GM12878 (cell line): ENCODE measurements around a stretch of chr3.

DNA sequence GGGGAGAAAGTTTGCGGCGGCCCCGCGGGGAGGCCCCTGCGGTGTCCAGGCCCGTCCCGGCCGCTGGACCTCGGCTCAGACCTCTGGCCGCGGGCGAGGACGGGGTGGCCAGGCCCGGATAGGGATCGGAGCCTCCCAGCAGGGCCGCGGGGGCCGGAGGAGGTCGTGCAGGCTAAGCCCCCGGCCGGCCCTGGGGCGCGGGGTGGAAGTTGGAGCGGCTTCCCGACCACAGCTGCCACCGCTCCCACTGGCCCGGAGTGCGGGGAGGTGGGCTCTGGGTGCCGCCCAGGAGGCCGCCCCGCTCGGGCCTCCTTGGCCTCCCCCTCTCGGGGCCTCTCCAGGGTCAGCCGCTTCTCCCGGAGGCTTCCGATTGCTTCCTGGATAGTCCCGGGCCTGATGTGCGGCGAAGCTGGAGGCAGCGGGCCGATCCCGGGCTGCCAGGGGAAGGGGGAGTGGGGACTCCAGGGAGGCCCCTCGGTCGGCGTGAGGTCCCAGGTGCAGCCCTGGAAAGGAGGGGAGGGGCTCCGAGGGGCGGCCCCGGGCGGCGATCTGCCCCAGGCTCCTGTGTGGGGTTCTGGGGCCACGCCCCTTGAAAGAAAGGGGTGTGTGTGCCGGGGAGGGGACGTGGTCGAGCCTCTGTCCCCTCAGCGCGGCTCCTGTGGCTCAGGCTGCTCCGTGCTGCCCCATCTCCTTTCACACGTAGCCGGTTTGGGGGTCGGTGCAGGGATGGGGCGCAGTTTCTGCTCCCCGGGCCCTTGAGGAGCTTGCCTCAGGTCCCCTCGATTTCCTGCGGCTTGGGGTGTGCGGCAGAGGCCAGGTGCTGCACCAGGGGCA lies 994 bp downstream of the PLXNA1 start:
- RAMPAGE, long total RNA = no peak
- RRBS, 2 experiments = 6 to 8% methylated on average over 34 to 46 of the region's 65 CpGs
CAGE:
- cytosol, long polyA minus RNA = no peak
- cytosol, long polyA plus RNA = no peak
- long polyA plus RNA = no peak
- nucleolus, long total RNA = no peak
- nucleus, long polyA plus RNA = no peak
- nucleus, long total RNA = no peak

DNA sequence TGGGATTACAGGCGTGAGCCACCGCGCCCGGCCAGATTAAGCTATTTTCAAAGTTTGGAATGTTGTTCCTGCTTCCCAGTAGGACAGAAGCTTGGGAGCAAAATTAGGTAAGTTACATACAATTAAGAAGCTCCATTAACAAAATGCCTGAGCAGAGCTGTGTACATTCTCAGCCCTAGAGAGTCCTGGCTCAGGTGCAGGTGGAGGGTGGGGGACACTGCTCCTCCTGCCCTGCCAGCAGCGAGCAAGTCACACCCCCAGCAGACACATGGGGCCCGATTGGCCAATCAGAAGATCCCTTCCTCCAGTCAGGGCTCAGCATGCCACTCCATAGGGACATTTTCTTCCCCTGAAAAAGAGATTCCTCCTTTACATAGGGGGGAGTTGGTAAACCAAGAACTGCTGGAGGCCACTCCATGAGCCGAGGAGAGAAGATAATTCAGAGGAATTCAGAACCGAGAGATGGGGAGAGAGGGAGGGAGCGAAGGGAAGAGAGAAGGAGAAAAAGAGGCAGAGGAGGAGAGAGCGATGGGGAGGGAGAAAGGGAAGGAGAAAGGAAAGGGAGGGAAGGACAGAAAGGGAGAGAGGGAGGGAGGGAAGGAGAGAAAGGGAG lies 62.1 kb downstream of the PLXNA1 start:
- RAMPAGE, long total RNA = no peak
- RRBS, 2 experiments = no CpG with 5 or more reads among the region's 10 CpGs
CAGE:
- cytosol, long polyA minus RNA = no peak
- cytosol, long polyA plus RNA = no peak
- long polyA plus RNA = no peak
- nucleolus, long total RNA = no peak
- nucleus, long polyA plus RNA = no peak
- nucleus, long total RNA = no peak

DNA sequence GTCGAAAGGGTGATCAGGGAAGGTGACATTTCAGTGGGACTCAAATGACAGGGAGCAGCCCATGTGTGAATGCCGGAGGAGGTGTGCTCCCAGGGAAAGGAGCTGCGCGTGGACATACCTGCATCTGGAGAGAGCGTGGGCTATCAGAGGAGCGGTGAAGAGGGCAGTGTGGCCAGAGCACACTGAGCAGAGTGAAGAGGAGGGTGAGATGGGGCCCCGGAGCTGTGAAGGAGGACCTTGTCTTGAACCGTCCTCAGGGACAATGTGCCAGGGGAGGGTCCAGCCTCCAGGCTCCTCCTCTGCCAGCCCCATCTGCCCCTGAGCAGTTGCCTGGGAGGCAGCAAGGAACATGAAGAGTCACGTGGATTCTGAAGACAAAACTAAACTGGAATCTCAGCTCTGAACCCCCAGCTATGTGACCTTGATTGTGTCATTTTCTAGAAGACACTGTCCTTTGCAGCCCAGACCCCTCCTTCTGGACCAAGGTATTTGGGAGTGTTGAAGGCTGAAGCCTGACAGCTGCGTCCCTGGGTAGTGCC lies 63.8 kb downstream of the TPRA1 start:
- RAMPAGE, long total RNA = no peak
- RRBS, 2 experiments = no CpG with 5 or more reads among the region's 10 CpGs
CAGE:
- cytosol, long polyA minus RNA = no peak
- cytosol, long polyA plus RNA = no peak
- long polyA plus RNA = no peak
- nucleolus, long total RNA = no peak
- nucleus, long polyA plus RNA = no peak
- nucleus, long total RNA = no peak

DNA sequence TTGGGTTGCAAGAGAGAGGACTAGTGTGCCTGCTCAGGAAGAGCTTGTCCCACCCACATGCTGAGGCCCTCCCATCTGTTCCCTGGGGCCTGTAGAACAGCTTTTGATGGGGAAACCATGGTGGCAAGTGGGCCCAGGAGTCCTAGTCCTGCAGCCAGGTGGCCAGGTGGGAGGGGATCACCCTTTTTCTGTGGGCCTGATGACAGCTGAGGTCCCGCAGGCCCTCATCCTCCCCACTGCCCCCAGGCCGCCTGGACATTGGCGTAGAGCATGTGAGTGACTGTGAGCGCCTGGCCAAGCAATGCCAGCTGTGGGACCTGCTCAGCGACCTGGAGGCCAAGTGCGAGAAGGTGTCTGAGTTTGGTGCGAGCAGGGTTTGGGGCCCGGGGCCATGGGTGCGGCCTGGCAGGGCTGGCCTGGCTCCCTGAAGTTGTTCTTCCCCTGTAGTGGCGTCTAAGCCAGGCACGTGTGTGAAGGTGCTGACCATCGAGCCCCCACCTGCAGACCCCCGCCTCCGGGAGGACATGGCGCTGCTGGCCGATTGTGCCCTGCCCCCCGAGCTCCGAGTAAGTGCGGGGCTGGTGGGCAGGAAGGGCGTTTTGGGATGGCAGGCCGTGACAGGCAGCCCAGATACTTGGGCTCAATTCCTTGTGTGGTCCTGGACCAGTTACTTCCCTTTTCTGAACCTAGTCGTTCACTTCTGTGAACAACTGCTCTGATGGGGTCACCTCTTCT lies 4.1 kb downstream of the ABTB1 start:
- RAMPAGE, long total RNA = no peak
- RRBS, 2 experiments = no CpG with 5 or more reads among the region's 22 CpGs
CAGE:
- cytosol, long polyA minus RNA = no peak
- cytosol, long polyA plus RNA = no peak
- long polyA plus RNA = no peak
- nucleolus, long total RNA = no peak
- nucleus, long polyA plus RNA = no peak
- nucleus, long total RNA = no peak

DNA sequence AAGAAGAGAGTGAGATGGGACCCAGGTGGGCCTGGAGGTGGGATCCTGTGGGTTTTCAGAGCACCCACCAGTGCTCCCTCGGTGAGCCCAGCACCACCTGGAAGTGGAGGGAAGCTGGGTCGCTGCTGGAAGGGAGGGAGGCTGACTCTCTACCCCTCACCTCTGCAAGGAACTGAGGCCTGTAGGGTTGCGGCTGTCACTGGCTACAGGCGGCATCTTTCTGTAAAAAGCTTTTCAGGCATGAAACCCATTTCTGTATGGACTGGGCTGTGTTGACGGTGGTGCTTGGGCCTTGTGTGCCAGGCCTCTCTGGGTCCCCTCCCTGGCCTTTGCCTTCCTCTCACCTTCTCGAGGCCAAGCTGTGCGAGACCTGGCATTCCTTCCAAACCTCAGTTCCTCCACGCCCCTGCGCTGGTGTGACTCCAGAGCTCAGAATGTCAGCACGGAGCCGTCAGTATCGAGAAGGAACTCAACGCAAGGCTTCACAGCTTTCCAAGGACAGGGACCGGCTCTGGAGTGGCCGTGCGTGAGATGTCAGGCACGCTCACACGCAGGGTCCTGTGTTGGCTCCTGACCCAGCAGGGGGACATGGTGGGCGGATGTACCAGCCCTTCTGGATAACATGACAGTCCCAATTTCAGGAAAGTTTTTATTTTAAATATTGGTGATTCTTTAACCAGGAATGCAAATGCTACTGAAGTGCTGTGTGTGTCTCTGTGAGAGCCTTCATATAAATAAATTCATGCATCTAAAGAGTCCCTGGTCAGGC lies 16.7 kb downstream of the ABTB1 start:
- RAMPAGE, long total RNA = no peak
- RRBS, 2 experiments = no CpG with 5 or more reads among the region's 19 CpGs
CAGE:
- cytosol, long polyA minus RNA = no peak
- cytosol, long polyA plus RNA = no peak
- long polyA plus RNA = no peak
- nucleolus, long total RNA = no peak
- nucleus, long polyA plus RNA = no peak
- nucleus, long total RNA = no peak

- RAMPAGE, long total RNA = no peak
- RRBS, 2 experiments = 100% methylated on average over 2 of the region's 6 CpGs; no CpG with 5 or more reads in 1 of the 2 experiments
CAGE:
- cytosol, long polyA minus RNA = no peak
- cytosol, long polyA plus RNA = no peak
- long polyA plus RNA = no peak
- nucleolus, long total RNA = no peak
- nucleus, long polyA plus RNA = no peak
- nucleus, long total RNA = no peak
Measured at GRCh38 chr3:127690029-127690538, 17.3 kb downstream of the ABTB1 start.

DNA sequence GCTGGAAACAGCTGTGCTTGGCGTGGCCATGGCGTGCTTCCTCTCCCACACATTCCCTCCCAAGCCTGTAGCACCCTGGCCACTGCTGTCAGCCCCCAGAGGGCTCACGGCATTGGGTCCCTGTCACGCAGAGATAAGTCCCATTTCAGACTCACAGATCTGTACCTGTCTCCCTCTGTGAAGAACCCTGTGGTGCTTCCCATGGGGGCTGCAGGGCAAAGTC lies 28.5 kb downstream of the ABTB1 start:
- RAMPAGE, long total RNA = no peak
- RRBS, 2 experiments = no CpG with 5 or more reads among the region's 4 CpGs
CAGE:
- cytosol, long polyA minus RNA = no peak
- cytosol, long polyA plus RNA = no peak
- long polyA plus RNA = no peak
- nucleolus, long total RNA = no peak
- nucleus, long polyA plus RNA = no peak
- nucleus, long total RNA = no peak

- RAMPAGE, long total RNA = no peak
- RRBS, 2 experiments = no CpG with 5 or more reads among the region's 14 CpGs
CAGE:
- cytosol, long polyA minus RNA = no peak
- cytosol, long polyA plus RNA = no peak
- long polyA plus RNA = no peak
- nucleolus, long total RNA = no peak
- nucleus, long polyA plus RNA = no peak
- nucleus, long total RNA = no peak
Measured at GRCh38 chr3:127706214-127706824, 33.6 kb downstream of the ABTB1 start.

- RAMPAGE, long total RNA = no peak
- RRBS, 2 experiments = no CpG with 5 or more reads among the region's 18 CpGs
CAGE:
- cytosol, long polyA minus RNA = no peak
- cytosol, long polyA plus RNA = no peak
- long polyA plus RNA = no peak
- nucleolus, long total RNA = no peak
- nucleus, long polyA plus RNA = no peak
- nucleus, long total RNA = no peak
Measured at GRCh38 chr3:127707687-127708536, 35.2 kb downstream of the ABTB1 start.

- RAMPAGE, long total RNA = no peak
- RRBS, 2 experiments = no CpG with 5 or more reads among the region's 26 CpGs
CAGE:
- cytosol, long polyA minus RNA = start-site peak on the minus strand at chr3:127754763-127754770, 17 reads
- cytosol, long polyA plus RNA = no peak
- long polyA plus RNA = no peak
- nucleolus, long total RNA = no peak
- nucleus, long polyA plus RNA = no peak
- nucleus, long total RNA = no peak
Measured at GRCh38 chr3:127754695-127755494, 67.4 kb downstream of the MGLL start.

DNA sequence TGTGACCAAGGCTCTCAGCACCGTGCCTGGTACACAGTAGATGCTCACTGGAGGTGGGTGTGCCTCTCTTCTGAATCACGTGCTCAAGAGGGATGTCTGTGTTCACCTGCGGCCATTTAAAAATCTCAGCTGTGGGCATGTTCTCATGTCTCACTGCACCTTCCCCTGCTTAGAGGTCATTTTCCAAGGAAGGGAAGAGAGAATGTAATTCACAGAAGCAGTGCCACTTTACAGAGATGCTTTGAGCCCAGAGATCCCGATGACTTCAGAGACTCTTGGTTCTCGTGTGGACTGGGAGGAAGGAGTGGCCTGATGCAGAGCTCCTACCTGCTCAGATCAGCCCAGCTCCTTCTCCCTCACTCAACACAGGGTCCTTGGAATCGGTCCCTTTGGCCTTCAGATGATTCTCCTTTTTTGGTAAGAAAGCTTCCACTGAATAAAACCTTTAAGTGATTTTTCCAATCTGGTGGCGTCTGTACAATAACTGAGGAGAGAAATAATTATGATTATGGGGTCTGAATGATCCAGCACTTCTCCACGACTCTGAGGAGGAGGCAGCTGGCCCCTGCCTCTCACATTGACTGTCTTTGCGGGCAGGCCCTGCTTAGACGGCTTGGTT lies 62.8 kb downstream of the MGLL start:
- RAMPAGE, long total RNA = no peak
- RRBS, 2 experiments = no CpG with 5 or more reads among the region's 10 CpGs
CAGE:
- cytosol, long polyA minus RNA = no peak
- cytosol, long polyA plus RNA = no peak
- long polyA plus RNA = no peak
- nucleolus, long total RNA = no peak
- nucleus, long polyA plus RNA = no peak
- nucleus, long total RNA = no peak

- RAMPAGE, long total RNA = no peak
- RRBS, 2 experiments = no CpG with 5 or more reads among the region's 7 CpGs
CAGE:
- cytosol, long polyA minus RNA = no peak
- cytosol, long polyA plus RNA = no peak
- long polyA plus RNA = no peak
- nucleolus, long total RNA = no peak
- nucleus, long polyA plus RNA = no peak
- nucleus, long total RNA = no peak
Measured at GRCh38 chr3:127813090-127813897, 9.0 kb downstream of the MGLL start.

- RAMPAGE, long total RNA = no peak
- RRBS, 2 experiments = no CpG with 5 or more reads among the region's 7 CpGs
CAGE:
- cytosol, long polyA minus RNA = no peak
- cytosol, long polyA plus RNA = no peak
- long polyA plus RNA = no peak
- nucleolus, long total RNA = no peak
- nucleus, long polyA plus RNA = no peak
- nucleus, long total RNA = no peak
Measured at GRCh38 chr3:127916106-127916572, 1.1 kb downstream of the KBTBD12 start.

GRCh38 chr3:128035959-128036487 lies 16.2 kb upstream of the SEC61A1 start:
- RAMPAGE, long total RNA = no peak
- RRBS, 2 experiments = no CpG with 5 or more reads among the region's 3 CpGs
CAGE:
- cytosol, long polyA minus RNA = no peak
- cytosol, long polyA plus RNA = no peak
- long polyA plus RNA = no peak
- nucleolus, long total RNA = no peak
- nucleus, long polyA plus RNA = no peak
- nucleus, long total RNA = no peak

DNA sequence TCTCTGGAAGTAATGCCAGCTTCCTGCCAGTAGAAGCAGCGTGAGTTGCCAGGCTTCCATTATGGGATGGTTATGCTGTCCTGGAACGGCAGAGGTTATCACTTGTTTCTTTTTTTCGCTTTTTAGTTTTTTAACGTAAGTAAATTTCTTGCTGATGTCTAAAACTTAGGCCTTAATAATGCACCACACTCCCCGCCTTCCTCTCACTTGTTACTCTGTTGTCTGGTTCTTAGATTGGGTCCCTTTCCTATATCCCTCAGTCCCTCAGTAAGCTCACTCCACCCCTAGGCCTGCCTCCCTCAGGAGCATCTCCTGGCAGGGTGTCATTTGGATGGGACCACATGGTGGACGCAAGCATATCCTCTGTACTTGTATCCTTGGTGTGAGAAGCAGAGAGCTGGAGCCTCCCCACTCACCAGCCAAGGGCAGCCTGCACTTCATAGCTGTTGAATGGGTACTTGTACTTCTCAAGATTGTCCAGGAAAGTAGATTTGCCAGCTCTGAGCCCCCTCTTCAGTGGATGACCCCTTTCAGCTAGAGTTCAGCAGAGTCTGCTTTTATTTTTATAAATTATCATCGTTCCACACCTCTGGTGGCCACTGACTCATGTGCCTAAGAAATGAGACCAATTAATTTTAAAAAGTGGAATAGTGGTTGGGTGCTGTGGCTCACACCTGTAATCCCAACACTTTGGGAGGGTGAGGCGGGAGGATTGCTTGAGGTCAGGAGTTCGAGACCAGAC lies 11.6 kb downstream of the SEC61A1 start:
- RAMPAGE, long total RNA = no peak
- RRBS, 2 experiments = no CpG with 5 or more reads among the region's 9 CpGs
CAGE:
- cytosol, long polyA minus RNA = no peak
- cytosol, long polyA plus RNA = no peak
- long polyA plus RNA = no peak
- nucleolus, long total RNA = no peak
- nucleus, long polyA plus RNA = no peak
- nucleus, long total RNA = no peak

DNA sequence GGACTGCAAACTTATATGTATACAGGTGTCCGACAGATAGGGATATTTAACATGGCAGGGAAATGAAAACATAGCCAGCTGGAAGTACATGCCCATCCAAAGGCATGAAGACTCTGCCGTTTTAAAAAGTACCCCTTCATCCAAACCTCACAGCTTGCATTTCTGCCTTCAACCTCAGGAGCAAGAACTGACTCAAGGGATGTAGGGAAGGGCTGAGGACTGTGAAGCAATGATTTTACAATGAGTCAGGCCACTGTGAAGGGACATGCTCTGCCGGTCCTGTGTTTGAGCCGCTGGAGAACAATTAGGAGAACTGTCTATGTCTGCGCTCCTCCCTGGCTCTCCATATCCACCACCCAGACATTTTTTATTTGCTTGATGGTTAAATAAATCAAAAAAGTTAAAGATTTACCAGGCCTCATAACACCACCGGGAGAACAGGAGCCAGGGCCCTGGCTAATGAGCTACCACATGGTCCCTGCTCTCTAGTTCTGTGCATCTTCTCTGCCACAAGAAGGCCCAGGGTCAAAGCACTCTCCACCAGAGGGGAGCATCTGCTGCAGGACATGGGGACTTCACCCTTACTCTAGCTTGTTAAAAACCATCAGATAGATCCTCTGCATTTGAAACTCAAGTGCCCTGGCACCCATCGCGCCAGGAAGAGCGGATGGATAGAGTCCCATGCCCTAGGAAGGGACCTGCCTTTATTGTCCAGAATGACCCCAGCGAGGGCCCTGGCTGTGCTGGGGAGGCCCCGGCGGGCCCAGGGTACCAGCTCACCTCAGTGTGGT lies 29.7 kb downstream of the SEC61A1 start:
- RAMPAGE, long total RNA = no peak
- RRBS, 2 experiments = no CpG with 5 or more reads among the region's 12 CpGs
CAGE:
- cytosol, long polyA minus RNA = no peak
- cytosol, long polyA plus RNA = no peak
- long polyA plus RNA = no peak
- nucleolus, long total RNA = no peak
- nucleus, long polyA plus RNA = no peak
- nucleus, long total RNA = no peak

- RAMPAGE, long total RNA = no peak
CAGE:
- cytosol, long polyA minus RNA = no peak
- cytosol, long polyA plus RNA = no peak
- long polyA plus RNA = no peak
- nucleolus, long total RNA = no peak
- nucleus, long polyA plus RNA = no peak
- nucleus, long total RNA = no peak
Measured at GRCh38 chr3:128297735-128298179, 144.5 kb downstream of the EEFSEC start.

DNA sequence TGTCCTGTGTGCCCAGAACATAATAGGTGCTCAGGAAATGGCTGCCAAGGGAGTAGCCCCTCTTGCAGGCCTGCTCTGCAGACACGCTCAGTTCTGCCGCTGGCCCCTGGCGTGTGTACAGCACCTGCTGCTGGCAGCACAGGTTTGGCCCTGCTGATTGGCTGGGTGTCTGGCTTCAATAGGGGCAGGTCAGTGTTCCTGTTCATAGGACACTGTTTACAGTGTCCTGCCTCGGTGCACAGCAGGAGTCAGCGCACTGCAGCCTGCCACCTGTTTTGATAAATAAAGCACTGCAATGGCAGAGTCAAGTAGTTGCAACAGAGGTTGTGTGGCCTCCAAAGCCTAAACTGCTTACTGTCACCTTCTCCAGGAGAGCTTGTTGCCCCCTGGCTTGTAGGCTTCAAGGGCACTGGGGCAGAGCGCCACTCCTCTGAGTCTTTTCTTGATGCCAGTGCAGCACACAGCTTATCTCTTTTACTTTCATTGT lies 146.8 kb downstream of the DNAJB8 start:
- RAMPAGE, long total RNA = no peak
- RRBS, 2 experiments = no CpG with 5 or more reads among the region's 6 CpGs
CAGE:
- cytosol, long polyA minus RNA = no peak
- cytosol, long polyA plus RNA = no peak
- long polyA plus RNA = no peak
- nucleolus, long total RNA = no peak
- nucleus, long polyA plus RNA = no peak
- nucleus, long total RNA = no peak

DNA sequence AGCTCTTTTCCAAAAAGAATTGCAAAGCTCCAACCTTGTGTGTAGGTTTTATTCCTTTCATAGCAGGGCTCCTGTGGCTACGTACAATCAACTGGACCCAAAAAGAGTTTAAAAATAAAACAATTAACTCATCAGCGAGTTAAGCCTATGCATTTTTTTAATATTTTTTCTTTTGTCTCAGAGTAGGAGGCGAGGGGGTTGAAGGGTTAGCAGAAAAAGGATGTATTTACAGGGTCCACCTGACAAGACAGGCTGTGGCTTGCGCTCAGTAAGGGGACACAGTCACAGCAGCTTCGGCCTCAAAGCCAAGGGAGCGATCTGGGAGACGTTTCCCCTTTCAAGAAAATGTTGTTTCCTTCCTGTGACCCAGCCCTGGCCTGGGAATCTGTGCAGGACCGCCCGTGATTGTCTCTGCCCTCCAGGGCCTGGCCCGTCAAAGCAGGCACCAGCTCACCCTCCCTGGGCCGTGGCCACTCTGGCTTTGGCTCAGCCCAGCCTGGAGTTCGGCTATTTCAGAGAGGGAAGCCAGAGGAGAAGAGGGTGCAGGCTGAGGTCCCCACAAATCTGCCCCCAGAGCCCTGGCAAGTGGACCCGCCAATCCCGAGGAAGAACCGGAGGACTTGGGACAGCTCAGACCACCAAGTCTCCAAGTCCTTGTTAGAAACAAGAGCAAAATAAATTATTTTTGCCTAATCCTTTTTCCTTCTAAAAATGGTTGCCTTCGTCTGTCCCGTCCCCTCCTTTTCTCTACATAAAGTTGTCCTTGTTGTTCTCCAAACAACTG lies 12.8 kb downstream of the GATA2 start:
- RAMPAGE, long total RNA = no peak
- RRBS, 2 experiments = no CpG with 5 or more reads among the region's 17 CpGs
CAGE:
- cytosol, long polyA minus RNA = no peak
- cytosol, long polyA plus RNA = no peak
- long polyA plus RNA = no peak
- nucleolus, long total RNA = no peak
- nucleus, long polyA plus RNA = no peak
- nucleus, long total RNA = no peak

- RAMPAGE, long total RNA = no peak
- RRBS, 2 experiments = no CpG with 5 or more reads among the region's 38 CpGs
CAGE:
- cytosol, long polyA minus RNA = no peak
- cytosol, long polyA plus RNA = no peak
- long polyA plus RNA = no peak
- nucleolus, long total RNA = no peak
- nucleus, long polyA plus RNA = no peak
- nucleus, long total RNA = no peak
Measured at GRCh38 chr3:128481377-128482673, 11.2 kb downstream of the GATA2 start.